Colic lymph node (tissue), 1 donor: ENCODE data around the gene CMPK2.

DNA sequence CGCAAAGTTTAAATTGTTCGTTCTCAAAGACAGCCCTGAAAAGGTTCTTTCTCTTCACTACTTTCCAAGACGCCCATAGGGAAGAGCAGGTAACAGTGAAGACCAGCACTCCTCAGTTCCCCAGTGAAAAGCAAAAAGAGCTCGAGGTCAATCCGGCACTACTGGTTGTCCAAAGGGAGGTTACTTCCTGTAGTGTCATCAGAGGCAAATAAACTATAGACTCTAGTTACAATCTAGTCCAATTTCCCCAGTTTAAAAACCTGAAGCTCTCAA is 1.8 kb downstream of the FAM110C start:
- PRO-cap: no peak

- PRO-cap: no peak
Measured at GRCh38 chr2:447088-447762, 159.3 kb upstream of the ALKAL2 start.

DNA sequence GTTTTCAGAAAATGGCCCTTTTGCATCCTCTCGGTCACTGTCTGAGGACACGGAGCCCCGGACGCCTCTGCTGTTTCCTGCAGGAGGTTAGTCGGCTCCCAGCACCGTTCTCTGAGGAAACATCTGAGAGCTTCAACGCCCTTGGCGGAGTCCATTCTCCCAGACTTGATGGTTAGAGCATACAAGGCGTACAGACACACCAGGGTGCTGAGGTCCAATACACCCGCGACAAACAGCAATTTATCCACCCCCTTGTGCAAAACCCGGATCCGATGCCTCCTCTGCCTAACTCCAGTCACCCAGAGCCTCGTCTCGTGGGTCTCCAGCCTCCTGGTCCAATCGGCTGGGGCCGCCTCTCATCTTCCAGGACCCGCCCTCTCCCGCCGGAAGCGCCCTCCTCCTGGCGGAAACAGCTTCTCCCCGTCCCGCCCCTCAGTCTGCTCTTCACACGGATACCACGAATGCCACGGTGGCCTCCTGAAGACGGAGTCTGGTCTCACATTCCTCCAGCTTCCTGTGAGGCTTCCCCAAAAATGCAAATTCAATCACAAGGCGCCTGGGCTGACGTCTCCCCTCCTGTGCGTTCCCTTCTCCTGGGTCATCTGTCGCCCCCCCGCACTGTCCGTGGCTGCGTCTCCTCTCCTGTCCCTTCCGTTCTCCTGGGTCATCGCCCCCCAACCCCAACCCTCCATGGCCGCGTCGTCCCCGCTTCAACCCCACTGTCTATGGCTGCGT is 119.3 kb downstream of the TMEM18 start:
- PRO-cap: no peak

DNA sequence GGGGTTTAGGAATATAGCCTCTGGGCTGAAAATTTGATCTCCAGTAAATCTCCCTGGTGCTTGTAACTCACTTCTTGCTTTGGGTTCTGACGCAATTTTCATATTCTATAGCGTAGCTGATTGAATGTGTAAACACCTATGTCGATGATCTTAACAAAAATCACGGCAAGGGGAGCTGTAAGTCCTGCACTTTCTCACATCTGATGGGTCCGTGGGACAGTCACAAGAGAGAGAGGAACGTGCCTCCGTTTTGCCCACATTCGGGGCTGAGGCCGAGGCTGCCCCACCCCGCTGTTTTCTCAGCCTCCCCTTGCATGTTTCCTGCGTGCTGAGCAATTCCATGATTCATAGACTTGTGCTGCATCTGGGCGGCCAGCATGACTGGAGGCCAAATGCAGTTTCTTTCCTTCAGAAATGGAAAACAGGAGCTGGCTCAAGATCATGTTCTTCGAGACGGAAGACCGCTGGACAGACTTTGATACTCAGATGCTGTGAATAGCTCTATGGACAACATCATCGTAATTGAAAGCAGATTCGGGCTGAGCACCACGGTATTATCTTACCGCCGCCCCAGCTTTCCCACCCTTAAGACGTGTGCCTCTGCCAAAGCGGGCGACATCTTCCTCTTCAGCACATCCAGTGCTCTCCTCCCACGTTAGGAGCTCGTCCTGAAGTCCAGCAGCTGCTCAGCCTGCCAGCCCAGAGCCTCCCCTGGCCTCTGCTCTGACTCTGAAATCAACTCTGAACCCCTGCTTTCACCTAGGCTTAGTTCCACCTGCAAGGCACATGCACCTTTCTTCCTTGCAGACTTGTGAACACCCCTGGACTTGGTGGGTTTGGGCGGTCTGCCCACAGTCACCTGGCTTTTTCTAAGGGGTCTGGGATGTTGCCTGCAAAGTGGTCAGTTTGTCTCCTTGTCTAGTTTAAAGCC is 109.0 kb downstream of the TMEM18 start:
- PRO-cap: no peak

DNA sequence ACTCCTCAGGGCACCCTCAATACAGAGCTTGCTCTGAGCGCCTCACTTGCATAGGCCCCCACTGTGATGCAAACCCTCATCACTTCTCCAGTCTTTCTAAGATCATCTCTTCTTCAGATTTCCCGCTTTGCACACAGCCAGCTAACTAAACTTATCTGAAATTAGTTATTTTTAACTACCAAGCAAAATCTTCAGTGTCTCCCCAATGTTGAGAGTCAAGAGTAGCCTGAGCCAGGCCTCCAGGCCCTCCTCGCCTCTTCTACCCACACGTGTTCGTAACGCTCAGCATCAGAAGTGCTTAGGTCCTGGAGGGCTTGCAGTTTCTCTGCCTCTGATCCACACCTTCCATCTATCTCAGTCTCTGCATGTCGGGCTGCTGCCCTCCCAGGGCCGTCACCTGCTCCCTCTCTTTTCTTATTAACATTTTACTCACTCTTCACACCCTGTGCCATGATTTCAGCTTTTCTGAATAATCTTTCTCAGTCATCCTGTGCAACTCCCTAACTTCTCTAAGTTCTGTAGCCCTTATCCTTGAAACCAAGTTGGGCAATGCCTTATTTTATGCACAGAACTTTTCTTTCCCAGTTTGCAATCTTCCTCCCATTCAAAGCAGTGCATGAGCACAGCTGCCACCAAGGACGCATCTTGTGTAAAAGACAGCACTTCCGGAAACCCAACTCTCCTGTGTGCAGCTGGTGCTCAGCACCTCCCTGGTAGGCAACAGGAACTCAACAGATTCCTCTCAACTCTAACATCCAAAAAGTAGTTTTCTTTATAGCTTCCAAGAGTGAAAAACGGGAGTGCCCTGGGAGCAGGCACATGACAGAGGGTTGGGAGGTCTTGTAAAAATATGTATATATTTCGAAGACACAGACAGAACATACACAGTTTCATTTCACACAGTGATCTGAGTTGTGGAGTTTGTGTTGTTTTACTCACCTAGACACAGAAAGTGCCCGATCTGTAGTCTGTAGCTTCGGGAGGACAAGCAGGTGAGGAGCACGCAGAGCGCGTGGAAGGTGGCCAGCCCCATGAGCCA is 2.3 kb downstream of the TMEM18 start:
- PRO-cap: no peak

DNA sequence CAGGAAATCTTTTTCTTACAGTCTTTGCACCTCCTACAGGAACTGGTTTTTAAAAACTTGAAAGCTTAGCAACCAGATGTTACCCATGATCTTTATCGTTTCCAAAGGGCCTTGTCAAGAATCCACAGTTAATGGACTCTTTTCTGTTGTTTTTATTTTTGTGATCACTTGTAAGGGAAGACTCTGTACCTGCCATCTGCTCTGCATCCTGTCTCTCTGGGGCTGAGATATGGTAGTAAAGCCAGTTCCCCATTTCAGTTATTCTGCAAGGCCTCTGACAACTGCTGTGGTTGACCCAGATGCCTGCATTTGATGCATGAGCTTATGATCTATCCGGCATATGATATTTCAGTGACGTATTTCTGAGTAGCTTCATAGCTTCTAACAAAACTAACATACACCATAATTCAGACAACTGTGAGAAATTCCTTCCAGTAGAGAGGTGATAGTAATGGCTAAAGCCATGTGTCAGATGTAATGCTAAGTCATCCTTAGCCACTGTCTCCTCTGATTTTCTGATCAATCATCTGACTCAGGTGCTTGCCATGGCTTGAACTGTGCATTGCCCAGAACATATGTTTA is 105.1 kb downstream of the TPO start:
- PRO-cap: bidirectional peak, plus-strand start at position 410 of the sequence, minus-strand start at position 218 of the sequence

DNA sequence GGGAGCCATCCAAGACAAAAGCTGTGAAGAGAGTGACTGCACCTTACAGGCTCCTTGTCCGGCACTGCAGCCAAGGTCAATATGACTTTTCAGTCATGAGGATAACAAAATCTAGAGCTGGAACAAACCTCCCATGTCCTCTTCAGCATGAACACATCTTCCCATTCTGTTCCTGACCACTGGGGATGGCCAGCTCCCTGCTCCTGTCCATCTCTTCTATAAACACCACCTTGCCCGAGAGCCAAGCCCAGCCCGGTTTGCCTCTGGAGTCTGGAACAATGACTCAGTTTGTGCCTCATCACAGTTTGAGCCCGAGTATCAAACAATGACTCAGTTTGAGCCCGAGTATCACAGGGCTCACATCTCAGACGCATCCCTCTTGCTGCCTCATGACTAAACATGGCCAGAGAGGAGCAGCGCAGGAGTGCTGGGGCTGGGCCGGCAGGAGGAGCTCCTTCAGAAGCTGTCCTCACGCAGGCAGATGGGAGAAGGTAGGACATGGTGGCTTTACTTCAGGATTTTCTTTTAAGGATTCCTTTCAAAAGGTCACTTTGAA is 68.8 kb downstream of the PXDN start:
- PRO-cap: no peak

DNA sequence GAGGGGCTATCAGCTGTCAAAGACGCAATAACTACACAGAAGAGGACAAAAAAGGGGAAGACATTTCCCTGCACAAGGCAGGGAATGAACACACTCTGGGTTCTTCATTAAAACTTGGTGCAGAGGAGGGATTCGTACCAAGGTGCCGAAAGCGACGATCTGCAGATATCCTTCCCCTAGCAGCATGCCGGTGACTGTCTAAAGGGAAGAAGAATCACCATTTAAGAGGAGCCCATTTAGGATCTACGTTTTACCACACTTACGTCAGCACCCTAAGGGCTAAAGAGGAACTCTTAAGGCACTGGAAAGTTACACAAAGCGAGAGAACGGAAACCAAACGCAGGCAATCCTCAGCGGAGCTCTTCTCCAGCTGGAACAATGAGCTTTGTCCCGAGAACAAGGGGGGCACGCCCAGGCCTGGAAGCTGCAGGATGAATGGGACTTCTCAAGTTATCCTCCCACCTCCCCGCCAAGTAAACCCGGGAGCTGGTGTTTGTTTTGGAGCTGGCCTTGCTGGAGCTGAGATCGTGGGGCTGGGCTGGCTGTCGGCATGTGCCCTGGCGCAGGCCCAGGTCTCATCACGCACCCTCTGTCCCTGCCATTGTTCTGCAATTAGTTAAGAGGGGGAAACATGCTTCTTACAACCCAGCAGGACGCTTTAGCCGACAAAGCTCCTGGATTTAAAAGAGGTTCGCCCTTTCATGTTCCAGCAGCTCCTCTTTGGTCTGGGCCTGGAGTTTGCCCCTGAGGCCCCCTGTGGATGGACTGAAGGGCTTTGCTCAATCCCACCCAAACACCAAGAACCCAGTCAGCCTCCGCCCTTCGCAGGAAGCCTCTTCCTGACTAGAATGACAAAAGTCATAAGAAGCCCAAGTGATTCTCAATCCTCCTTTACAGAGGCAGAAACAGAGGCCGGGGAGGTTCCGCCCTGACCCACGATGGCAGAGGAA is 36.4 kb downstream of the PXDN start:
- PRO-cap: unidirectional peak, plus-strand start at position 321 of the sequence

- PRO-cap: no peak
Measured at GRCh38 chr2:2014121-2014858, 270.0 kb upstream of the PXDN start.

- PRO-cap: no peak
Measured at GRCh38 chr2:3280645-3281276, 96.9 kb downstream of the EIPR1 start.

DNA sequence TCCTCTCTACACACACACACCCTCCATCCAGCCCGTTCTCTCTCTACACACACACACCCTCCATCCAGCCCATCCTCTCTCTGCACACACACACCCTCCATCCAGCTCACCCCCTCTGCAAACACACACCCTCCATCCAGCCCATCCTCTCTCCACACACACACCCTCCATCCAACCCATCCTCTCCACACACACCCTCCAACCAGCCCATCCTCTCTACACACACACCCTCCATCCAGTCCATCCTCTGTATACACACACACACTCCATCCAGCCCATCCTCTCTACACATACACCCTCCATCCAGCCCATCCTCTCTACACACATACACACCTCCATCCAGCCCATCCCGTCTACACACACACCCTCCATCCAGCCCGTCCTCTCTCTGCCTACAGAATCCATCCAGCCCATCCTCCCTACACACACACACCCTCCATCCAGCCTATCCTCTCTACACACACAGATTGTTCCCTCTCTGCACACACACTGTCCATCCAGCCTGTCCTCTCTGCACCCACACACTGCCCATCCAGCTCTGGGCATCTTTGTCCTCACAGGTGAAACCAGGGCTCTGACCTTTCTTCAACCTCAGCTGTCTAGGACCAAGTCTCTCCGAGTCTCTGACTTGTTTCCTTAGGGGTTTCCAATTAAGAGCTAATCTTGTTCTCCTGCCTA is 81.2 kb downstream of the EIPR1 start:
- PRO-cap: no peak

GRCh38 chr2:3519872-3520238 is 524 bp upstream of the ADI1 start:
- PRO-cap: no peak

DNA sequence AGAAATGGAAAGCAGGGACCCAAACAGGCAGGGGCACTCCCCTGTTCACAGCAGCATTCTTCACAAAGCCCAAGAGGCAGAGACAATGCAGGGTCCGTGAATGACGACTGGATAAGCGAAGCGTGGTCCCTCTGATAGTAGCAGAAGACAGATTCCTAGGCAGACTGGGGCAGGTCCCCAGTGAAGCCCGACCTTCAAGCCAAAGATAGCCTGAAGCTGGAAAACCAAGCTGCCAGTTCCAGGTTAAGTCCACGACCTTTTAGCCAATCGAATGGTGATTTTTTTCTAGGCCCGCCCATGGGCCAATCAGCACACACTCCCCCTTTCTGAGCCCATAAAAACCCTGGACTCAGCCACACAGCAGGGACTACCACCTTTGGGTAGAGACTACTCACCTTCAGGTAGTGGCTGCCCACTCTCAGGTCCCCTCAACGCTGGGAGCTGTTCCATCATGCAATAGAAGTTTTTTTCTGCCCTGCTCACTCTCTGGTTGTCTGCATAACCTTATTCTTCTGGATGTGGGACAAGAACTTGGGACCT is 14.5 kb upstream of the ADI1 start:
- PRO-cap: no peak

- PRO-cap: no peak
Measured at GRCh38 chr2:3557564-3558186, 458 bp downstream of the RNASEH1 start.

GRCh38 chr2:6865082-6866164 is at the start of gene CMPK2:
TSS of gene CMPK2 (minus strand) at chr2:6865907.
- PRO-cap: bidirectional peak, plus-strand start at chr2:6865915, minus-strand start at chr2:6865664

DNA sequence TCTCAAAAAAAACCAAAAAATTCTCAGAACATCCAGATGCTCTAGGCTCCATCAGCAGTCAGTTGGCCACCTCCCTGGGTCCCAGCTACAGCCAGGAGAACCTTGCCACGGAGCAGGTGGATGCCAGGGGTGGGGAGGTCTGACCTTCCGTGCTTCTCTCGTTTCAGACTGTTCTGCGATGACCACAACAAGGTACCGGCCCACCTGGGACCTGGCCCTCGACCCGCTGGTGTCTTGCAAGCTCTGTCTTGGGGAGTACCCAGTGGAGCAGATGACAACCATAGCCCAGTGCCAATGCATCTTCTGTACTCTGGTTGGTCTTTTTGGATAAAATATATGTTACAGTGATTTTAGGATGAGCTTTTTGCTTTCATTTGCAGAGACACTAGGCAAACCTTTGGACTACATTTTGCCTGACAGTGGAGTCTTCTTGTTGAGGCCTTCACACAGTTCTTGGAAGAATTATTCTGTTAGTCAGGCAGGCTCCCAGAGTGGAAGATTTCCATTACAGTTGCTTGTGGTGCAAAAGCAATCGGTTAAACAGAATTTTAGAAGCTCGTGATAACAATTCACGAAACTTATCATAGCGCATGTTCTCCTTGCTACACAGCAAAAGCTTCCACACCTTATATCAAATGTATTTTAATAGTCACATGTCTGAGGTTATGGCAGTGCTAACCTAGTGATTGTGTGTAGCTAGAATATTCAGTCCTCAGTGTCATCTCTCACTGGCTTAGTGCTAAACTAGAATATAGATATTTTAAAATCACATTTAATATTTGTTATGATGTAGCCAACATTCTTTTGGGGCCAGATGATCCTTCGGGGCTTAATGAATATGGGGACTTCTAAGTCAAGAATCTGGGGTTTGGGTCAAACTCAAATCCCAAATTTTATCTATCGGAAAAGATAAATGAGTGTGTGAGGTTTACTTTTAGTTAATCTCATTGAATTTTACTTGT is 79.8 kb downstream of the RNF144A start:
- PRO-cap: no peak

- PRO-cap: unidirectional peak, plus-strand start at chr2:6999301
Measured at GRCh38 chr2:6998871-6999568, 81.8 kb downstream of the RNF144A start.

DNA sequence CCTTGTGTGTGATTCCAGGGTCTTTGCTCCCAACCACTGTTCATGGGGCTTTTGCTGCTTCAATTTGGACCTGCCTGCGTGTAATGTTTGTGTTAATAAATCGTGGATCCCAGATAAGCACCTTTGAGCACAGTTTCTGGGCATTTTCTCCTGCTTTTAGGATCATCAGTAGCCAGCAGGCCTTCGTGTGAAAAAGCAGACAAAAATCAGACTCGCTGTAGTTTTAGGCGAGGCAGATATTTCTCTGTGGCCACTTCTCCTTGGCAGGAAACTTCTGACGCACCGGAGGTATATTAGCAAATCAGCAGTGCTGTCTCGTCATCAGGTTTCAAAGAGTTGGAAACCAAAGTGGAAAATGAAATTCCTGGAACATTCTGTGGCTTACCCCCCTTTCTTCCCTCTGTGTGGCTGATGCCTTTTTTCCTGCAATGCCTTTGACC is 93.1 kb downstream of the RNF144A start:
- PRO-cap: no peak

GRCh38 chr2:7026603-7027170 is 109.5 kb downstream of the RNF144A start:
- PRO-cap: no peak

GRCh38 chr2:7031338-7032046 is 114.3 kb downstream of the RNF144A start:
- PRO-cap: unidirectional peak, minus-strand start at chr2:7031731; unidirectional peak, minus-strand start at chr2:7031830